Hematopoietic multipotent progenitor cell (in vitro differentiated cells): ENCODE results near the genes NCF1, CASTOR2, SPDYE15 and CCL24.

DNA sequence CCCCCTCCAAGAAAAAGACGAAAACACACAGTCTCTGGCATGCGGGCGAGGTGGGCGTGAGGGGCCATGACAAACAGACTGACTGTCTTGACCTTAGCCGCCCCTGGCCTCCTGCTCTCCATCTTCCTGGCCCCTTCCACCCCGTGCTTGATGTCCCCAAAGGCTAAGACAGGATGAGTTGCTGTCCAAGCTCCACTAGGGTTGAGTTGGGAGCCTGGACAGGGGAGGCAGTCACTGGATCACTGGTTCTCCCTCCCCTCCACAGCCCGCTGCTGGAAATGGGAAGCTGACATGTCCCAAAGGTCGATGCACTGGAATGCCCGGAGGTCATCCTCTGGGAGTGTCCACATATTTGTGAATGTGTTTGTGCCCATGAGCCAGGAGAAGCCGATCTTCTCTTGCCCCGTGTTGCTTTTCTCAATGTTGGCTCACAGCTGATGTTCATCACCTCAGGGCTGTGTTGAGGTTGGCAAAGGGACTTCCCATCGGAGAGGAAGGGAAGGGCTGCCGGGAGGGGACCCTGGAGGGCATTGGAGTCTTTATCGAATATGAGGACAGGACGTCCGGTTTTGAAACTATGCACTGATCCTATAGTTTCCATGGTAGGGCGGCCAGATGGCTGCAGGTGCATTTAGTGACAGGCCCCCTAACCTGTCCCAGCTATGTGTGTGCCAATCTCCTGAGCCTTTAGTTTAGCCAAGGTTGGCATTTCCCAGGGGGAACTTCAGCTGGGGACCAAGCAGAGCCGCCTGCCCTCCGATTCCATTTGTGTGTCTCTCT is 19.5 kb downstream of the TMEM270 start:
- CAGE, long polyA plus RNA = no peak

GRCh38 chr7:73886243-73886881 is 25.4 kb downstream of the TMEM270 start:
- CAGE, long polyA plus RNA = no peak

- CAGE, long polyA plus RNA = no peak
Observed at GRCh38 chr7:74061687-74062742, 21.6 kb upstream of the LIMK1 start.

DNA sequence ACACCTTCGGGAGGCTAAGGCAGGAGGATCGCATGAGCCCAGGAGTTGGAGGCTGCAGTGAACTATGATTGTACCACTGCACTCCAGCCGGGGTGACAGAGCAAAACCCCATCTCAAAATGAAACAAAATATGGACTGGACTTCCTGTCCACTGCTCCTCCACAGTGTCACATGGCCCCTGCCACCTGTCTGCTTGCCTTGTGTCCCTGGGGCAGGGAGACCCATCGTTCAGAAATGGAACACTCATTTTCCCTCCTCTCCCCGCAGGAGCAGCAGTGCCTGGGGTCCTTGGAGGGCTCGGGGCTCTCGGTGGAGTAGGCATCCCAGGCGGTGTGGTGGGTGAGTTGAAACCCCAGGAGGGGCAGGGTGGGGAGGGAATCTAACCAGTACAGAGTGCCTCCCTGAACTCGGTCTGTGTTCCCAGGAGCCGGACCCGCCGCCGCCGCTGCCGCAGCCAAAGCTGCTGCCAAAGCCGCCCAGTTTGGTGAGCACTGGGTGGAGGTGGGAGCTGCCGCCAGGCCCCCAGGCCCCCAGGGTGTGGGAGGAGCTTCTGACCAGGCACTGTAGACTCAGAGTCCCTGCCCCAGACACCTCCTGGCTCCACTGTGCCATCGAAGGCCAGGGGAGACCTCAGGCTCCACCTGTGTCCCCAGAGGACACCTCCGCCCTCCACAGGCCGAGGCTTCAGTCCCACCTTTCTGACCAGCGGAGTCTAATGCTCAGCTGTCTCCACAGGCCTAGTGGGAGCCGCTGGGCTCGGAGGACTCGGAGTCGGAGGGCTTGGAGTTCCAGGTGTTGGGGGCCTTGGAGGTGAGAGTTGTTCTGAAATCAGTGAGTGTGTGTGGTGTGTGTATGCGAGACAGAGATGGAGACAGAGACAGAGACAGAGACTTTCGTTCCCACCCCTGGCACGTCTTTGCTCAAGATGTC is 20.5 kb upstream of the LIMK1 start:
- CAGE, long polyA plus RNA = no peak

DNA sequence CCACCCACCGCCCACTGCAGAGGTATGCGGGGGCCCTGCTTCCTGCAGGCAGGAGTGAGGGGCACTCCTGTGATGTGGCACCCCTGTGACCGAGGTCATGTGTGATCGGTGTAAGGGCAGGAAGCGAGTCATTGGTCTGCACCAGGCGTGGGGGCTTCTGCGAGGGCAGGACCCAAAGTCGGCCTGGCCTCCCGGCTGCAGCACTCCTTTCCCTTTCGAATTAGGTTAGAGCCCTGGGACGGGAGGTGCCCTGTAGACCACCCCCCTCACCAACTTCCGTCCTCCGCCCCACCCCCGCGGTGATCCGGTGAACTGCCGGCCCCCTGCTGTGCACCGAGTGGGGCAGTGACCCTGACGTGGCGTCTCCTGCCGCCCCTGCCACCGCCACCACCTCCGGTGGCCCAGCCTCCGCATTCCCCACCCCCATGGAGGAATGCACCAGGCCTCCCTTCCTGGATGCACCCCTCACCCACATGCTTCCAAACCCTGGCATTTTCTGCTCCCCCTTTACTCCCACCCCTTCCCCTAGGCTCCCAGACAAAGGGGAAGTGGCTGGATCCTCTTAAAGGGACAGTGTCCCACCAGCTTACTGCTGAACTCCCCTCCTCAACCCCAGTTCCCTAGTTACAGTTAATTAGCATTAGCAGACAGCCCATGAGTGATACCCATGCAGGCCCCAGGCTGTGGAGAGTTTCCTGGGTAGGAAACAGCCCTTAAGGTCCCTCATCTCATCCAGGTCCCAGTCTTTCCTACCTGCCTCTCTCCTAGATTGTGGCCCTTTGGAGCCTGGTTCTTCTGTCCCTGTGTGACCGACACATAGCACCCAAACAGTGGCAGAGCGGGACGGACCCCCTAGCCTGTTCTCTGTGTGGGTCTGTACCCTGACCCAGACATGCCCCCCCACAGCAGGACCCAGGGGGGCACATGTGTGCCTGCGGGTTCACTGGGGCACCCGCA is 11.1 kb downstream of the LIMK1 start:
- CAGE, long polyA plus RNA = no peak

GRCh38 chr7:74189183-74190031 is 15.3 kb downstream of the EIF4H start:
- CAGE, long polyA plus RNA = no peak

DNA sequence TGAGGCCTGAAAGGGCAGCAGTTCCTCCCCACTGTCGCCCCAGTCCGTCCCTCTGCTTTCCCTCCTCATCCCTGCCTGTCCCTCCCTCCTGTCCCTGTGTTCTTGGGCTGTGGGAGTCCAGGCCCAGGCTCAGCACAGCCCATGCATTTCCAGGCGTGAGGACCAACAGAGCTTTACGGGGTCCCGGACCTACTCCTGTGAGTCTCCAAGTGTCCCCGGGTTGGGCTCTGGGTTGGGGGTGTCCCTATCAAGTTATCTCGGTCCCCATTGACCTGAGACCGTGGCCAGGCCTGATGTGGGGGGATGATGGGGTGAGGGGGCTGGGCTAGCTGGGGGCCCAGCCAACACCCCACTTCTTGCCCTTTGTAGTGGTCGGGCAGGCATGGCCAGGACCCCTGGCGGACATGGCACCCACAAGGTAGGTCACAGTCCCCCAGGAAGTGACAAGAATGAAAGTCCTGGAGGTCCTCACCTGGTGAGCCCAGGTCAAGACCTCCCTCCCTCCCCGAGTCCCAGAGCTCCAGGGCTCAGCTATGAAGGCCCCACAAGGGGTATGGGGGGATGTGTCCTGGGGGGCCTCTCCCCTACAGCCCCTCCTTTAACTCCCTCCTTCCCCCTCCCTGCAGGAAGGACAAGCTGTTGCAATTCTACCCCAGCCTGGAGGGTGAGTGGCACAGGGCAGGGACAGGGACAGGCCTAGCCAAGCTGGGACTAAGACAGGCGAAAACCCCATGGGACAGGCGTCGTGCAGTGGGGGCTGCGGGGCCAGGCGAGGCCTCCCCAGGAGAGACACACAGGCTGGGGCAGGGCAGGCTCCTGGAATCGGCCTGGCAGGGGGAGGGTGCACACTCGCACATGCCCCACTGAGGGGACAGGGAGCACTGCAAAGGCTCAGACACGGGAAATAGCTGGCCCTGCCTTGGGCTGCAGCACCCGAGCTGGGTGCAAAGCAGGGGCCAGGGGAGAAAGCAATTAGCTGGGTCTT is 10.1 kb downstream of the LAT2 start:
- CAGE, long polyA plus RNA = no peak

GRCh38 chr7:74287318-74287720 is 1.9 kb upstream of the CLIP2 start:
- CAGE, long polyA plus RNA = no peak

DNA sequence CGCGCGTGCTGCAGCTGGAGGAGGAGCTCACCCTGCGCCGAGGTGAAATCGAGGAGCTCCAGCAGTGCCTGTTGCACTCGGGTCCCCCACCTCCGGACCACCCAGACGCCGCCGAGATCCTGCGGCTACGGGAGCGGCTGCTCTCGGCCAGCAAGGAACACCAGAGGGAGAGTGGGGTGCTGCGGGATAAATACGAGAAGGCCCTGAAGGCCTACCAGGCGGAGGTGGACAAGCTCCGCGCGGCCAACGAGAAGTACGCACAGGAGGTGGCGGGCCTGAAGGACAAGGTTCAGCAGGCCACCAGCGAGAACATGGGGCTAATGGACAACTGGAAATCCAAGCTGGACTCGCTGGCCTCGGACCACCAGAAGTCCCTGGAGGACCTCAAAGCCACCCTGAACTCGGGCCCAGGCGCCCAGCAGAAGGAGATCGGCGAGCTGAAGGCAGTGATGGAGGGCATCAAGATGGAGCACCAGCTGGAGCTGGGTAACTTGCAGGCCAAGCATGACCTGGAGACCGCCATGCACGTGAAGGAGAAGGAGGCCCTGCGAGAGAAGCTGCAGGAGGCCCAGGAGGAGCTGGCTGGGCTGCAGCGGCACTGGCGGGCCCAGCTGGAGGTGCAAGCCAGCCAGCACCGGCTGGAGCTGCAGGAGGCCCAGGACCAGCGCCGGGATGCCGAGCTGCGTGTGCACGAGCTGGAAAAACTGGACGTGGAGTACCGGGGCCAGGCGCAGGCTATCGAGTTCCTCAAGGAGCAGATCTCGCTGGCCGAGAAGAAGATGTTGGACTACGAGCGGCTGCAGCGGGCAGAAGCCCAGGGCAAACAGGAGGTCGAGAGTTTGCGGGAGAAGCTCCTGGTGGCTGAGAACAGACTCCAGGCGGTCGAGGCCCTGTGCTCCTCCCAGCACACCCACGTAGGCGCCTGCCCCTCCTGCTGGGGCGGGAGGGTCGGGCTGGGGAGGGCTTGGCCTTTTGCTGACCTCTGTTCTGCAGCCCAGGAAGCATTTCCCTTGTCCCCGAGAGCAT is 77.5 kb upstream of the GTF2IRD1 start:
- CAGE, long polyA plus RNA = no peak

DNA sequence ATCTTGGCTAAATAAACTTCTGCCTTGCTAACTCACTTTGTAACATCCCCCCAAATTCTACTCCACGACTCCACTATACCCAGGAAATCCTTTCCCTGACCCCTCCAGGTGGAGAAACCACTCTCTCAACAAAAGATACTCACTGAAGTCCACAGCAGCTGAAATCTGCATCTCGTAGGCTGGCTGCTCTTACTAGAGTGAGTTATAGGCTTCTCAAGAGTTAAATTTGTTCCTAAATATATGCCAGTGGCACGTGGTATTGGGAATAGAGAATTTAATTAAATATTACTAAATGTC is 1.6 kb upstream of the GTF2I start:
- CAGE, long polyA plus RNA = no peak

- CAGE, long polyA plus RNA = no peak
Observed at GRCh38 chr7:74773872-74774274, at the start of gene NCF1. NCF1 (plus strand) TSS chr7:74774011.

DNA sequence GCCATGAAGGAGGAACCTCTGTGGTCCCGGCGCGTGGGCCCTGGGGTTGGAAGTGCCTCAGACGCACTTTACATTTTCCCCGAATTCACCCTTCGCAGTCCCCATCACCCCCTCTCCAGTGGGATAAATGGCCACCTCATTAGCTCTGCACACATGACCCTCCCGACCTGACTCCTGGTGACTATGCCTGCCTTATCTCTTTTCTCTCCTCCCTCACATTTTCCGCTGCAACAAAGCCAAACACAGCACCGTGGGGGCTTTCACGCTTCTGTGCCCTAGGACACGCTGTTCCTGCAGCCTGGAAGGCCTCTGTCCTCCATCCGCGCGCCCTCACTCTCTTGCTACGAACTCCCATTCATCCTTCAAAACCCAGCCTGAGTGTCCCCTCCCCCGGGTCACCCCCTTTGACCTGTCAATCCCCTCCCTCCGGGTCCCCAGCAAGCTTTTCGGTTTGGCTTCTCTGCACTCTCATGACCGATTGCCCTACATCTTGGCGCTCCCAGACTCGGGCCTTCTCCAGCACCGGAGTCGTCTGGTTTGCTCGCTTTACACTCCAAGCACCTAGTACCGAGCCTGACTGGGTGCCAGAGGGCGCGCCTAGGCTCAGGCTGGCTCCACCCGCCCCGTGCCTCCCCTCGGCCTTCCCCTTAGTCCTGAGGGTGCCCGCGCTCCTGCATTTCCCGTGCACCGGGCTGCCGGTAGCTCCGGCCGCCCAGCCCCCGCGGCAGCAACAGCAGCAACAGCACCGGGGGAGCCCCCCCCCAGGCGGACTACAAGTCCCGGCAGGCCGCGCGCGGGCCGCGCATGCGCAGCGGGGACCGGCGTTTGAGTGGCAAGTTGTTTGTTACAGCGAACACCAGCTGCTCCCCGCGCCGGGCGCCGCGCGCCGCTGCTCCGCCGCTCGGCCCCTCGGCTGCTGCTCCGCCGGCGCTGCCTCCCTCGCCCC is at the start of gene CASTOR2:
CASTOR2 (plus strand) TSS at position 859 of the 946 bp plus-strand sequence.
- CAGE, long polyA plus RNA = no peak

GRCh38 chr7:74993863-74994392 is 29.4 kb downstream of the CASTOR2 start:
- CAGE, long polyA plus RNA = no peak

DNA sequence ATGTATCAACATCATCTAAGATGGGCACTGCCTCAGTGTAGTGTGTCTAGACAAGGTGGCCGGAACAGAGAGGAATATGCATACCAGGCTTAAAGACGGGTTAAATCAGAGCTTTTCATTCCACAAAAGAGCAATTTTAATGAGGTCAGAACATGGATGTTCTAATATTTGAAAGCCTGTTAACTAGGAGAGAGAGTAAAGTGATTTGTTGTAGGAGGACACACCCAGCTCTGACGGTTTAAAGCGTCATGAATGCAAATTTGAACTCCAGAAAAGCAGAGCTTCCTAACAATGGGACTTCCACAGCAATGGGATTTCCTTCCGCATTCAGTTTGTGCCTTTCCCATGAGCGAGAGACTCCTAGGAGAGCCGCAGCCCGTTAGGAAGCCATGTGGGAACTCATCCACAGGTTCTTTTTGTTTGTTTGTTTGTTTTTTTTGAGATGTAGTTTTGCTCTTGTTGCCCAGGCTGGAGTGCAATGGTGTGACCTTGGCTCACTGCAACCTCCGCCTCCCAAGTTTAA is at the start of gene SPDYE15:
SPDYE15 (plus strand) TSS at position 288 of the 523 bp plus-strand sequence.
- CAGE, long polyA plus RNA = no peak

GRCh38 chr7:75358772-75359691 is 23.9 kb downstream of the SPDYE15 start:
- CAGE, long polyA plus RNA = no peak

DNA sequence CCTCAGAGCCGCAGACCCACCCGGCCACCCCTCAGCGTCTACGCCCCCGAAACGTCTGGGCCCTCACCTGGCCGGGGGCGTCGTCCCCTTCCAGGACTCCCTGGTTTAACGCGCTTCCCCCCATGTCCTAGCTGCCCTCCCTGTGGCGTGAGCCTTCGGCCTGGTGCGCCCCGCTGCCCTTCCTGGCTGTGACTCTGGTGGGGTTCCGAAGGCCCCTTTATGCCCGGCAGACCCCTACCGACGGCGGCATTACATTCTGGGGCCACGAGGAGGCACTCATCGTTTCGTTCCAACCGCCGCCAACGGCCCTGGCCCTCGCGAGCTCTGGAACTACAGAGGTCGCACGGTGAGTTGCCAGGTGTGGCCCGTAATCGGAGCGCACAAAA is 278 bp upstream of the TRIM73 start:
- CAGE, long polyA plus RNA = no peak

- CAGE, long polyA plus RNA = no peak
Observed at GRCh38 chr7:75417736-75418753, 22.6 kb downstream of the TRIM73 start.

DNA sequence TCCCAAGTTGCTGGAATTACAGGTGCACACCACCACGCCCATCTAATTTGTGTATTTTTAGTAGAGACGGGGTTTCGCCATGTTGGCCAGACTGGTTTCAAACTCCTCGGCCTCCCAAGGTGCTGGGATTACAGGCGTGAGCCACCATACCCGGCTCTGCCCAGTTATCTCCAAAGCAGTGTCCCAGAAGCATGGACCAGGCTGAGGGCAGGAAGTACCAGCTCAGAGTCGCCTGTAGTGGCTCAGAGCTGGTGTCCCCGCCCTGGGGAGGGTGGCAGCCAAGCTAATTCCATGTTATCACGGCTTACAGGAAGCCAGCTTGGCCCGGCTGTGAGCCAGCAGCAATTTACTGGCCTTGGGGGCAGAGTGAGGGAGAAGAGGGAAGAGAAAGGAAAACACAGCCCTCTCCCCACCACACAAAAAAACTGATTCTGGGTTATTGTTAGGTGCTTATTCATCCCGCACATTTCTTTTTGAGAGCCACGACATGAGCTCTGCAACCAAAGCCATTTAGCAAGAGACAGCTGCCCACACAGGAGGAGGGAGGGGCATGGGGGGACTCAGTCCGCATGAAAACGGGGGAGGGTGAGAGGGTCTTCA is 88.1 kb downstream of the HIP1 start:
- CAGE, long polyA plus RNA = no peak

- CAGE, long polyA plus RNA = no peak
Observed at GRCh38 chr7:75691627-75692387, 46.9 kb downstream of the HIP1 start.

GRCh38 chr7:75813675-75813935 is at the start of gene CCL24:
CCL24 (minus strand) TSS chr7:75813806.
- CAGE, long polyA plus RNA = no peak